ENCODE results near the gene ING4.

DNA sequence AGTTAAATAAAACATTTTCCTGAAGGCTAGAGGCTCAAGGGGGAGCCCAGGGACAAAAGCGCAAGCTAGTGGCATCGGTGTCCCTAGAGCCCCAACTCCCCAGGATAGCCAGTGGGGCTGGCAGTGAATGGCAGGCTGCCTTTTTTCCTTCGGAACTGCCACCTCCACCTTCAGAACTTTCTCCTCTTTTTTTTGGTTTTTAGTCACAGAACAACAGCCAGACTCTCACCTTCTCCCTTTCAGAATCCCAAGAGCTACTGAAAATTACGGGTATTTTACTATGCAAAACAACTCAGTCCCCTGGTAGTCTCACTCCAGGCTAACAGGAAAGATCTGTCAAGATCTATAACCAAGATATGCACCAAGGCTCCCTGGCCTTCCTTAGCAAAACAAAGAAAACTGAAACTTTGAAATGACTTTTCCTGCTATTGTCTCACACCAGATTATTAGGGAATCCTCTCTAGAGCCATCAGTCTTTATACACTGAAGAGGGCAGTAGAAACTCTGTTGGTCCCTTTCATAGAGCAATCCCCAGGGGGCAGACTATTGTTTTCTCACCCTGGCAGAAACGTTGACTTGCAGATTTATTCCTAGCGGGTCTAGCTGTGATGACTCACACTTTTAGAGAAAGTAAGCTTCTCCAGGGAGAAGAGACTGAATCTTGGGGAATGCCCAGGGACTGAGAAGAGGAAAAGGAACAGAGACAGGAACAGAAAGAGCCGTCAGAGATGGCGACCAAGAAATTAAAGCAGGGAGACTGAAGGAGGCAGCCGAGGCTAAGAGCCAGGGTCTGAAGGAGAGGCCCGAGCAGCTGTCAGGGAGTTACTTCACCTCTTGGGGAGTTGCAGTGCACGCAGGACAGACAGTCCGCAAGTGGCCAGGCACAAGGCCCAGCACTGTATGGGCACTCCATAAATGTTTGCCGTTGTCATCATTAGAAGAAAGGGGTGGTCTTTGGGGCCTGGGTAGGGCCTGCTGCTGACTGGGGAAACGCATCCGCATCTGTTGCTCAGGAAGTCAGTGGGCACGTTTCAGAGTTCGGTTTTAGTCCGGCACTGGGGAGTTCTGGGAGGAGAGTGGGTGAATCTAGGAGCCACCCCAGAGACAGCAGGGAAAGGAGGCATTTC is 12.8 kb downstream of the PLEKHG6 start:
- PRO-cap, result bidirectional peak, plus-strand start at position 659 of the sequence, minus-strand start at position 570 of the sequence; bidirectional peak, plus-strand start at position 1,047 of the sequence, minus-strand start at position 1,078 of the sequence

- PRO-cap, result no peak
These were observed 6.8 kb downstream of the SCNN1A start for GRCh38 chr12:6368600-6368966.

DNA sequence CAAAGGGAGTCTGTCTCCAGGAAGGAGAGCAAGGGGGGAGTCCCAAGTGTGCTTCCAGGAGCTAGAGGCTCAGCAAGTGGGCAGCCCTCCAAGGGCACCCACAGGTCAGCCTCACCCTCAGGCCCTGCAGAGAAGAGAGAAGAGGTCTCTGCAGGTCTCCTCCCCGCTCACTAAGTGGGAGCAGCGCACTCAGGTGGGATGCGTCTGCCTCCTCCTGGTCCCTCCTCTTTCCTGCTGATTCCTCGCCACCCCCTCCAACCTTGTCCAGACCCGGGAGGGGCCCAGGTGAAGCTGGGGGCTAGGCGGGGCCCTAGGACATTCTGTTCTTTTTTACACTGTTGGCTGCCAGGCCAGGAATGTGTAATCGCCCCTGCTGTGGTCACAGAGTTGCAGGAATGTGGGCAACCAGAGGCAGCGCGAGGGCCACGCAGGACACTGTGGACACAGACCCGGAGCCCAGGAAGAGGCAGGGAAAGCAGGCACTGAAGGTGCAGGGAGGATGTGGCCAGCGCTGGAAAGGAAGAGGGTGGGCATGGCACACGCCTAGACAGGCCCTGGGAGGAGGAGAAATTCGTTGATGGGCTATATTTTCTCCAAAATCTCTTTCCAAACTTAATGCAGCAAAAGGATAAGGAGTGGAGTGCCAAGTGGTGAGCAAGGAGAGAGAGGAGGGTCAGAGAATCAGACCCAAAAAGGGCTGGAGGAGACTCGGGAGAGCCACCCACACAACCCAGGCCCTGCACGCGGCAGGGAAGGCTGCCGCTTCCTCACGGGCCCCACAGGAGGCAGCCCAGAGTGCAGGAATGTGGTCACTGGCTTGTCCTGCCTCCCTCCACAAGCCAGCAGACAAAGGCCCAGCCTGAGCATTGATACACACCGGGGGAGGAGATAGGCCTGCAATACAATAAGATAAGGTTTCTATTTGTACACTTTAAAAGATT is 913 bp upstream of the SCNN1A start:
- PRO-cap, result bidirectional peak, plus-strand start at position 408 of the sequence, minus-strand start at position 233 of the sequence; bidirectional peak, plus-strand start at position 845 of the sequence, minus-strand start at position 758 of the sequence

DNA sequence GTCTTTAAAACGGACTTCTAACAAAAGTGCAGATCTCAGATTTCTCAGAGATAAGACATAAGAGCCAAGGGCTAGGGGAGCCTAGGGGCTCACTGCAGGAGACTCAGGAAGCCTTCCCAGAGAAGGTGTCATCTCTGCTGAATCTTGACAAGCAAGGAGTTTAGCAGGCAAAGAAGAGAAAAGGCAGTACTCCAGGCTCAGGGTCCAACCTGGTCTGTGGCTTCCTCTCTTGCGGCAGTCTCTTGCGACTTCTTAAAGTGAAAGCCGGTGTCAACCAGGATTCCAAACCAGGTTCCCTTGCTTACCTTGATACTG is 1.5 kb upstream of the SCNN1A start:
- PRO-cap, result no peak

DNA sequence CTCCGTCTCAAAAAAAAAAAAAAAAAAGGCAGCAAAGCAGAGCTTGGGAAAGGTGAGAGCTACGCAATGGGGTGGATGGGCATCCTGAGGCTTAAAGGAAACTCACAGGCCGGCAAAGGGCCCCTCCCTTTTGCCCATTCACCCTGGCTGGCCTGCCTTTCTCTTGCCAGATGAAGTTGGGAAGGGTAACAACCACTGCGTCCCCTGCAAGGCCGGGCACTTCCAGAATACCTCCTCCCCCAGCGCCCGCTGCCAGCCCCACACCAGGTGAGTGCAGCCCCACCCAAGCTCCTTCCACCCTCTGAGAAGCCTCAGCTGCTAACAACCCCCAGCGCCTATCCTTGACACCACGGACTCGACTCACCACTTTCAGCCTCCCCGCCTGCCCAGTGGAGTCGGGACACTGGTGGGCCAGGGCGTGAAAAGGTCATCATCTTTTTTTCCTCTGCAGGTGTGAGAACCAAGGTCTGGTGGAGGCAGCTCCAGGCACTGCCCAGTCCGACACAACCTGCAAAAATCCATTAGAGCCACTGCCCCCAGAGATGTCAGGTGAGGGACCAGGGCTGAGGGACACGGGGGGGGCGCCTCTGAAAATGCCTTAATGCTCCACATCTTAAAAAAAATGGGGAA is 2.0 kb downstream of the LTBR start:
- PRO-cap, result no peak

- PRO-cap, result no peak
These were observed 6.1 kb downstream of the LTBR start for GRCh38 chr12:6390095-6390506.

DNA sequence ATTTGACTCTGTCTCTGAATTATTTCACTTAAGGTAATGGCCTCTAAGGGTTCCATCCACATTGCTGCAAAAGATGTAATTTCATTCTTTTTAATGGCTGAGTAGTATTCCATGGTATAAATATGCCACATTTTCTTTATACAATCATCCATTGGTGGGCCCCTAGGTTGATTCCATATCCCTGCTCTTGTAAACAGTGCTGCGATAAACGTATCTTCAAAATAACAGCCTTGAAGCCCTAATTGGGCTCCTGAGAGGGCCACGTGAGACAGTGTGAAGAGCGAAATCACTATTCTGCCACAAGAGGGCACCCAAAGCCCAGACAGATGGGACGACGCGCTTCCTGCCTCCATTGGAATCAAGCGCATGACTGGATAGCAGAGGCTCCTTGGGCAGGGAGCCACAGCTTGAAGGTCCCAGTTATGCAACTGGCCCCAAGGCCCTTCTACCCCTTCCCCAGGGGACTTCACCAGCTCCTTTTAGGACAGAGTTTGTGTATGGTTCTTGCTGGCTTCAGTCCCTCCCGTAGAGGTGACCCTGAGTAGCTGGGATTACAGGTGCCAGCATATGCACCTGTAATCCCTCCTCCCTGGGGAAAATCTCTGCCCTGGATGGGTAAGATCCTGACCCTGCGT is 21.2 kb upstream of the CD27 start:
- PRO-cap, result no peak

DNA sequence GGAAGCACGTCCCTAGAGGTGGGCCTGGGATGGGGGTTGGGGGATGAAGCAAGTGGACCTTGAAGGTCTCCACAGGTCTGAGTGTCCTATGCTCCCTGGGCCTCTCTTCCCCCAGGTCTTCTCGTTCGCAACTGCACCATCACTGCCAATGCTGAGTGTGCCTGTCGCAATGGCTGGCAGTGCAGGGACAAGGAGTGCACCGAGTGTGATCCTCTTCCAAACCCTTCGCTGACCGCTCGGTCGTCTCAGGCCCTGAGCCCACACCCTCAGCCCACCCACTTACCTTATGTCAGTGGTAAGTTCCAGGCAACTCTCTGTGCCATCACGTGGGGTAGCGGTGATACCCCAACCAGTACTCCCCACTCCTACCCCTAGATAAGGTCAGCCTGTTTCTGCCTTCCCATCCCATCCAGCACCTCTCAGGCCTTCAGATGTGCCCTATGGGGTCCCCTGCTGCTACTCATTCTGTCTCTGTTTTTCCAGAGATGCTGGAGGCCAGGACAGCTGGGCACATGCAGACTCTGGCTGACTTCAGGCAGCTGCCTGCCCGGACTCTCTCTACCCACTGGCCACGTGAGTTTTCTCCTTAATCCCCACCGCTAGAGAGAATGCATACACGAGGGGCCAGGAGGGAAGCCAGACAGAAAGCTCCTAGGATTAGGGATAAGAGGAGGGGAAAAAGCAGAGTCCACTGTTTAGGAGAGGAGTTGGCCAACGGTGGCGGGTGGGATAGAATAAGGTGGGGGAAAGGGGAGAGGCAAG is 1.6 kb upstream of the TAPBPL start:
- PRO-cap, result no peak

- PRO-cap, result no peak
These were observed 1.4 kb downstream of the VAMP1 start for GRCh38 chr12:6468896-6469614.

GRCh38 chr12:6470106-6470516 is 366 bp downstream of the VAMP1 start:
- PRO-cap, result no peak

- PRO-cap, result bidirectional peak, plus-strand start at chr12:6533044, minus-strand start at chr12:6532670
These were observed 1.8 kb upstream of the GAPDH start for GRCh38 chr12:6532271-6533193.

GRCh38 chr12:6542127-6542710 is 7.9 kb downstream of the GAPDH start:
- PRO-cap, result no peak

- PRO-cap, result no peak
These were observed 4.0 kb downstream of the IFFO1 start for GRCh38 chr12:6551432-6552615.

GRCh38 chr12:6591174-6591905 is 15.8 kb downstream of the CHD4 start:
- PRO-cap, result no peak

DNA sequence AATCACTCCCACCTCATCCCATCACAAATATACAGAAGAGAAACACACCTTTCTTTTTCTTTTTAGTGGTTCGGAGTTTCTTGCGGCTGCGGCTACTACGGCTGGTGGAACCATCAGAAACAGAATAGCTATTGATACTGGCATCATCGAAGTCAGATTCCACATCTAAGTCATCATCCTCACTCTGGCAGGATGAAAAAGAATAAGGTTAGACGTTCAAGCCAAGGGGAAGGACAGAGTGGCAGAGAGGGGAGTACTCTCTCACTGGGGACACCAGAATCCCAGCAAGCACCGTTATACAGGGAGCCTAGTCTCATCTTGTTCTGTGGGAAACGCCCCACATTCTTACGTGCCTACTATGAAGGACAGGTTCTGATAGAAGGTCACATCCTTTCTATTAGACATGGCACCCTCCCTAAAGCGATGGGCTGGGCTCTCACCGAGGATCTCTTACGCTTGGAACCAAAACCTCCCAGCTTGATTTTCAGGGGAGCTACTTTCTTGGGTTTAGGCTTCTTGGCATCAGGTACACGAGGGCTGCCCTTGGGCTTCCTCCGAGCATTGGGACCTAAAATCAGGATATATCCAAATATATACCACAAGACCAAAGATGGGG is 6.6 kb downstream of the CHD4 start:
- PRO-cap, result no peak

- PRO-cap, result unidirectional peak, minus-strand start at chr12:6663114
These were observed at the start of gene ING4 for GRCh38 chr12:6662510-6663770. Gene ING4 (minus strand): TSS chr12:6663119.

DNA sequence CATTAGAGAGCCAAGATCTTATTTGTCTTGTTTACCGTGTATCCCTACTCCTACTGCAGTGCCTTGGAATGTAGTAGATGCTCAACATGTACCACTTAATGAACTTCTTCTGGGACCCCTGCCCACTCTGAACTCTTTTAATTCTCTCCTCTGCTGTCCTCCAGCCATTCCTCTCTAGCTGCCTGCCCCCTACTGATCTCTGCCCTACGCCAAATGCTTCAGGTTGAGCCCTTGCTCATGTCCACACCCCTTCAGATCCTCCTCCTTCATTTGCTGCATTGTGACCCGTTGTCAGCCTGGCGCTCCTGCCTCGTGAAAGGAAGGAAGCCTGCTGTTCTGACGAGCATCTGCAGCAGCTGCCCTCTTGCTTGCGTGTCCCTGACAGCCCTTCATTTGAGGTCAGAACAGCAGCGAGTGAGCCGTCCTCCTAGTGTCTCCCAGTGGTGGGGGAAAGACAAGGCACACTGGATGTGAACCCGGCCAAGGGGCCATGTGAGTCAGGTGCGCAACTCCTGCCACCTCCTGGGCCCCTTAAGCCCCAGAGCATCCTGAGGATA is 2.9 kb upstream of the PIANP start:
- PRO-cap, result no peak

DNA sequence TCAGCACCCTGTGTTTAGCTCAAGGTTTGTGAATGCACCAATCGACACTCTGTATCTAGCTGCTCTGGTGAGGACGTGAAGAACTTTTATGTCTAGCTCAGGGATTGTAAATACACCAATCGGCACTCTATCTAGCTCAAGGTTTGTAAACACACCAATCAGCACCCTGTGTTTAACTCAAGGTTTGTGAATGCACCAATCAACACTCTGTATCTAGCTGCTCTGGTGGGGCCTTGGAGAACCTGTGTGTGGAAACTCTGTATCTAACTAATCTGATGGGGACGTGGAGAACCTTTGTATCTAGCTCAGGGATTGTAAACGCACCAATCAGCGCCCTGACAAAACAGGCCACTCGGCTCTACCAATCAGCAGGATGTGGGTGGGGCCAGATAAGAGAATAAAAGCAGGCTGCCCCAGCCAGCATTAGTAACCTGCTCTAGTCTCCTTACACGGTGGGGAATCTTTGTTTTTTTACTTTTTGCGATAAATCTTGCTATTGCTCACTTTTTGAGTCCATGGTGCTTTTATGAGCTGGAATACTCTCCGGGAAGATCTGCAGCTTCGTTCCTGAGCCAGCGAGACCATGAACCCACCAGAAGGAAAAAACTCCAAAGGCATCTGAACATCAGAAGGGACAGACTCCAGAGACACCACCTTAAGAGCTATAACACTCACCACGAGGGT is 7.1 kb upstream of the COPS7A start:
- PRO-cap, result no peak

DNA sequence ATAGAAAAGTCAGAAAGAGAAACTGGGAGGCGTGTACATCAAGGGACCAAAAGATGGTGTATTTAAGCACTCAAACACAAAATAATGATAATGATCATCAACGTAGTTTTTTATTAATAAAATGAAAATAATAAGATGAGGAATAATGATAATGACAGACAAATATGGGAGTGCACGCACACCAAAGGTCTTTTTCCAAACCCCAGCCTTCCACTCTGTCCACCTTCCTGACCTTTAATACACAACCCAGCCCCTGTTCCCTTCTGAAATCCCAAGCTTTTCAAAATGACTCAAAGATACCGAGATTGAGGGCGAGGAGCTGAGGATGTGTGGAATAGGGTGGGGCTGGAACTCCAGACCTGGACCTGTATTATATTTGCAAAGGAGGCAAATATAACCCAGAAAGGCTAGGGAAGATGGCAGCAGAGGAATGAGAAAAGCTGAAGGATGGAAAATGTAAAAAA is 1.2 kb upstream of the PTMS start:
- PRO-cap, result no peak

GRCh38 chr12:6838748-6839572 is 1.8 kb upstream of the GNB3 start:
- PRO-cap, result no peak